Mammary microvascular endothelial cell (primary cell): ENCODE results near the genes TMIE, PTH1R and SETD2.

GRCh38 chr3:46699920-46700280 is 1.3 kb upstream of the TMIE start:
- RAMPAGE, long total RNA = no peak

GRCh38 chr3:46701034-46701720 is at the start of gene TMIE:
TSS of gene TMIE (plus strand) at chr3:46701392.
- RAMPAGE, long total RNA = no peak

- RAMPAGE, long total RNA = no peak
These were observed 51.5 kb downstream of the MYL3 start for GRCh38 chr3:46811634-46812340.

GRCh38 chr3:46871126-46871660 is 6.3 kb upstream of the PTH1R start:
- RAMPAGE, long total RNA = no peak

DNA sequence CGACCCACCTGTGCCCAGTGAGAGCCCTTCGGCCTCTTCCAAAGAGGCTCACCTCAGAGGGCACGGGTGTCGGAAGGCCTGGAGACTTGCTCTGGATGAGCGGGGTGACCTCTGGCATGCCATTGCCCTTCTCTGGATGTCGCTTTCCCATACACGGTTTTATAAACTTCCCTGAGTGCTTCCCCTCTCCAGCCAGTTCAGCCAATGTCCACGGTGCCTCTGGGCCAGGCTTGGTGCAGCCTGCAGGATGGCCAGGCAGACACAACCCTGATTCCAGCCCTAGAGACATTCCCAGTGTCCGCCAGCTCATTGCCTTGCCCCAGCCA is 3.6 kb upstream of the PTH1R start:
- RAMPAGE, long total RNA = no peak

DNA sequence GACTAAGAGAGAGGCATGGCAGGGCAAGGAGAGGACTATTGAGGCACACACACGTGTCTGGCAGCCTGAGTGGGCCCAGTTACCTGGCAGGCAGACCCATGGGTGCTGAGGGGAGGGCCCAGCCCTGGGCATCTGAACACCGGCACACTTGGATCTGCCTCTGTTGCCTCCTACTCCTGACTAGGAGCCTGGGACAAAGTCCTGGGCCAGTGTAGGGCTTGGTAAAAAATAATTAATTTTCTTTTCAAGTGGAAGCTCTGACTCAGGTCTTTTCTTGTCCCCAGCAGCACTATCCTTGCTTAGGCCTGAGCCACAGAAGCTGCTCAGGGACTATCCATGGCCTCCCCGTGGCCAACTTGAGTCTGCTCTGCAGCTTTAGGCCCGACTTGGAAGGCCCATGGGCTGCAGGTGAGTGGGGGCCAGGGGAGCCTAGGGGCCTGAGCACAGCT is at the start of gene PTH1R:
Gene PTH1R, plus strand, starts transcription at position 286 of the 449 bp plus-strand sequence.
- RAMPAGE, long total RNA = no peak

DNA sequence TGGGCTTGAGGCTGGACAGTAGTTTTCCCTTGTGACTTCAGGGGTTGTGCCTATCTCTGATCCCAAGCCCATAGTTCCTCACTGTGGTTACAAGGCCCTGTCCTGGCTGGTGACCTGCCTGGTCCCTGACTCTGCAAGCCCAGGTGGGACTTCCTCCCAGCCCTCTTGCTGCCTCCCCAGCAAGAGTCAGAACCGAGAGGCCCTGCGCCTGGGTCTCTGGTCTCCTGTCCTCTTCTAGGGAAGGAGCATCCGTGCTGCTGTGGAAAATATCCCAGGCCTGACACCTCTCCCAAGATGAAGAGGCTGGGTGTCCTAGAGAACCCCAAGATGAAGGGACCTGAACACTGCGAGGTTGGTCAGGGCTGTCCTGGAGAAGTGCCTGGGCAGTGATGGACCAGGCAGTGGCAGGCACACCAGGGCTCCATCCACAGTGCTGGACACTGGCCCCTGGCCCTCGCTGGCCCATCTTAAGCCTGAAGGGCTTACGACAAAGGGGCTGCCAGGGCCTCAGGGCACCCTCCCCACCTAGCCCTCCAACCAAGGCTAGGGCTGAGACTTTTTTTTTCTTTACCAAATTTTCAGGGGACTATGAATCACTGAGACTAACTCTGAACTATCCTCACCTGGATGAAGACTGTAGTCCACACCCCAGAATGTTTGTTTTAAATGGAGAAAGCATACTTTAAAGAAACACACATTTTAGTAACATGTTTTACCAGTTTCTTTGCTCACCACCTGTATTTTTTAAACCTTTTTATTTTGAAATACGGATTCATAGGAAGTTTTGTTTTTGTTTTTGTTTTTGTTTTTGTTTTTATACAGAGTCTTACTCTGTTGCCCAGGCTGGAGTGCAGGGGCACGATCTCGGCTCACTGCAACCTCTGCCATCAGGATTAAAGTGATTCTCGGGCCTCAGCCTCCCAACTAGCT is 32.9 kb downstream of the PTH1R start:
- RAMPAGE, long total RNA = no peak

GRCh38 chr3:46915717-46916614 is 38.4 kb downstream of the PTH1R start:
- RAMPAGE, long total RNA = no peak

GRCh38 chr3:46925632-46926744 is 48.5 kb downstream of the PTH1R start:
- RAMPAGE, long total RNA = no peak

DNA sequence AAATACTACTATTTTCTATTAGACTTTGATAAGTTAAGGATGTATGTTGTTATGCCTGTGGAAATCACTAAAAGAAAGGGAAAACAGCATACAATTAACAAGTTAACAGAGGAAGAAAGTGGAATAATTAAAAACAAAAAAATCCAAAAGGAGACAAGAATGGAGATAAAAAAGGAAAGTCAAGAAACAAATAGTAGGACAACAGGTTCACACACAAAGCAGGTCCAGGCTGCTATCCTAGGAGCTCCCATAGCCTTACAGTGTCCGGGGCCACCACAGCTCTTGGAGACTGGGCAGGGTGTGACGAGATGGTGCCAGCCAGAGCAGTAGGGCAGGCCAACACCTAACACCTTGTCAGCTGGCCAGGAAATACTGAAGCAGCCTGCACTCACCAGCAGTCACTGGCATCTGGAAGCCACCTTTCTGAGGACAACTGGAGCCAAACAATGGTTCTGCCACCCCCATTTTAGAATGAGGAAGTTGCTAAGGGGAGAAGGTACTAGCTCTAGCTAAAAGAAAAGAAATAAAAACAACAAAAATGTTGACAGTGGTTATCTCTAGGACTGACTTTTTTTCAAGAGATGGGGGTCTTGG is 47.3 kb downstream of the CCDC12 start:
- RAMPAGE, long total RNA = no peak

GRCh38 chr3:46932398-46933323 is 43.9 kb downstream of the CCDC12 start:
- RAMPAGE, long total RNA = no peak

DNA sequence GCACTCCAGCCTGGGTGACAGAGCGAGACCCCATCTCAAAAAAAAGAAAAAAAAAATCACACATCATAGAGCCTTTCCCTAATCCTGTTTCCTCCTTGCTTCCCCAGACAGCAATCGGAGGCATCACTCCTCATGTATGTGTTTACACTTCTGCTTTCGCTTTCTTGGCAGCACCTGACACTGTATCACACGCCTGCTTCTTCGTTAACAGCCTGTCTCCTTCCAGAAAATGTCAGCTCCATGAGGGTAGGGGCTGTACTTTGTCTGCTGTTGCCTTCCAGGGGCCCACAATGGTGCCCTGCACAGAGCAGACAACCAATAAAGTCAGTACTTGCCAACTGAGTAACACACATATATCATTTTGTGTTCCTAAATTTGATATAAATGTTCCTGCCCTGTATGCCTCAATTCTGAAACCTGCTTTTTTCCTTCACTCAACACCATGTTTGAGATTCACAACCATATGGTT is 37.7 kb downstream of the CCDC12 start:
- RAMPAGE, long total RNA = no peak

GRCh38 chr3:46990022-46991142 is 10.9 kb downstream of the NBEAL2 start:
- RAMPAGE, long total RNA = no peak

- RAMPAGE, long total RNA = no peak
These were observed 37.3 kb downstream of the NBEAL2 start for GRCh38 chr3:47016433-47017581.

- RAMPAGE, long total RNA = no peak
These were observed 77.7 kb downstream of the NBEAL2 start for GRCh38 chr3:47057022-47057664.

DNA sequence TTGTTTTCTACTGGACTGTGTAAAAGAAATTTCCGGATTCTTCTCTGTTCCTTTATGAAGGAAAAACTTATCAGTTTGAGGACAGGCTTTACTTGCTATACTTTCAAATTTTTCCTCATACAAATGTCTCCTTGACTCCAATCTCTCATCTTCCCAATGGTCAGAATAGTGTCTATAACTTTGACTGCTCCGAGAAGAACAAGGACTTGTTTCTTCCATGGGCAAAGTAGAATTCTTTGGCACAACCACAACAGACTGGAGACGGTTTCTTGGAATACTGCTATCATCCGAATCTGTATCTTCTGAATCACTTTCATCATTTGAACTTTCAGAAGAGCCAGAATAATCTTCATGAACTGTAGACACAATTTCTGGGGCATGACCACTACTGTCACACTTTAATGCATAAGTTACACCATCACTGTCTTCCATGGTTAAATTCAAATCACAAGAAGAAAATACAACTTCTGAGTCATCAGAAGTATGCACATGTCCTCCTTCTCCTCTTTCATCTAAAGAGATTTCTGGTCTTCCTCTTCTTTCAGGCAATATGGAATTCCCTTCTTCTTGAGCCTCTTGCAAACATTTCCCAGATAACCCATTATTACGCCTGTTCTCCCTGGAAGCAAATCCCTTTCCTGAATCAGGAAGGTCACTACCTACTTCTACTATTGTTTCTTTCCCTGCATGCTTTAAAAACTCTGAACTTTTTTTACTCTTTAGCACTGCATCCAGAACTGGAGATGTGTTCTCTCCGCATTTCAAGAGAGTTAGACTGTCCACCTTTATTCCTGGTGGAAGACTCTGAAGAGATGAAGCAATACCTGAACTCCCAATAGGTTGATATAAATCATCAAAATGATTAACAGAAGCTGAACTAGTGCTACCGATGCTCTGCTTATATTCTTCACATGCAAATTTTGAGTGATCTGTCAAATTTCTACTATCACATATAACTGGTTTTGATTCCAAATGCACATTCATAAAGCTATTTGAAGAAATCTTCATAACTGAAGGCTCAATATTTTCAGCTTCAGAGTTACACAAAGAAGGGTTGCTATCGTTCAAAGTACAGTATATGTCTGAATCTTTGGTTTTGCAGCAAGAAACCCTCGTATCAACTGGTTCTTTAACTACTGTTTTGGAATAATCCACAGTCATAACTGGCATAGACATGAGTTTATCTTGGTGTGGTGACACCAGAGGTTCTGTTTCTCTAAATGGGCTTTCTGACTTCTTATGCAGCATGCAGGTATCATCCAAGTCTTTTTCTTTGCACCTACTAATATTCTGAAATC is 42.3 kb downstream of the SETD2 start:
- RAMPAGE, long total RNA = no peak

- RAMPAGE, long total RNA = no peak
These were observed 1.4 kb downstream of the SETD2 start for GRCh38 chr3:47162534-47162953.

DNA sequence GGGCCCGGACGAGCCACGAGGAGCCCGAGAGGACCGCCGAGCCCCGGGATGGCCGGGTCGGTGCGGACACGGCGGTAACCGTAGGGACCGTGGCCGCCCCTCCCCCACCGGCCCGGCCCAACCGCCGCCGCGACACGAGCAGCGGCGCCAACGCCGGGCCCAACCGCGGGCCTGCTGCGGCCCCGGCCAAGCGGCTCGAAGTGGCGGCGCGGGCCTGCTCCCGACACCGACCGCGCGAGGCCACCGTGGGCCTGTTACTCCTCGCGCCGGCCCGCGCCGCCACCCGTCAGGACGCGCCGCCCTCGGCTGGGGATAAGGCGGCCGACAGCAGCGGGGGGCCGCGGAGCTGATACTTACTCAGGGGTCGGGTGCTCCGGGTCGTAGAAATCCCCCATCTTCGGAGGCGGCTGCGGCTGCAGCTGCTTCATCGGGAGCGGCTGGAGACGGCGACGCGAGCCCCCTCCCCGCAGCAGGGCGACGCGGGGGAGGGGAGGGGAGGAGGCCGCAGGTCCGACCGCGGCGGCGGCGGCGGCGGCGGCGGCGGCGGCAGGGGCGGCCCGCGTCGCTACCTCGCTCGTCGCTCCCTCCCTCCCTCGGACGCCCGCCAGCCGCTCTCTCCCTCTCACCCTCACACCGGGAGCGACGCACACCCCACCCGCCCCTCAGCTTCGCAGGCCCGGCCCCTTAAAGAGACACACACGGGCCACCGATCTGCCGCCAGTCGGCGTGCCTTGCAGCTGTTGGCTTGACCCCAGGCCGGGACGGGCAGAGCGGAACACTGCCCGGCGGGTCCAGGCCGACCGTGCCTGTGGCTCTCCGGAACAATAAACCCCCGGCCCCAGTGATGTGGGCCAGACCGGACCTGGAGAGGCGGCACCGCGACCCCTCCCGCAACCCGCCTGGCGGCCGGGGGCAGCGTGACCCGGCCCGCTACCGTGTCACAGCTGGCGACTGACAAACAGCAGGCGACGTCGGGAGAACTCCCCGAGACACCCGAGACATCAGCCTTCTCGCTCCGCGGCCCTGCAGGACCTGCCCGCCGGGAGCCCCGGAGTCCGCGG is at the start of gene SETD2:
Gene SETD2, minus strand, starts transcription at position 617 of the 1,061 bp plus-strand sequence.
- RAMPAGE, long total RNA = no peak

GRCh38 chr3:47379406-47379959 is 1.3 kb upstream of the PTPN23 start:
- RAMPAGE, long total RNA = no peak

DNA sequence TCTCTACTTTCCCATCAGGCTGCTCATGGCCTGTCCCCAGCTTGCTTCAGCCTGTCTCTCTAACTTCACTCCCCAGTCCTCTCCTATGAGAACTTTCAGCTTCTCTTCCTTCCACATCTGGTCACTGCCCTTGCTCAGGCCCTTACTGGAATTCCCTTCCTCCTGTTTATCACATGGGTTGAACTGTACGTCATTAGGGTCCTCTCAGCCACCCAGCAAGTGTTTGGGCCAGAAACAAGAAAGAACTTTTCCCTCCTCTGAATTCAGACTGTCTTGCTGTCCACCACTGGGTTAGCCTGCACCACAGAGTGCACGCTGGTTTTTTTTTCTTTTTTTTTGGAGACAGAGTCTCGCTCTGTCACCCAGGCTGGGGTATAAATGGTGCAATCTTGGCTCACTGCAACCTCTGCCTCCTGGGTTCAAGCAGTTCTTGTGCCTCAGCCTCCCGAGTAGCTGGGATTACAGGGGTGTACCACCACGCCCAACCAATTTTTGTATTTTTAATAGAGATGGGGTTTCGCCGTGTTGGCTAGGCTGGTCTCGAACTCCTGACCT is 5.1 kb downstream of the PTPN23 start:
- RAMPAGE, long total RNA = no peak